Thoracic aorta endothelial cell (primary cell): ENCODE results near the gene THAP10.

- CAGE, long polyA plus RNA: no peak
Observed at GRCh38 chr15:69557220-69557916, 104.8 kb downstream of the RPLP1 start.

DNA sequence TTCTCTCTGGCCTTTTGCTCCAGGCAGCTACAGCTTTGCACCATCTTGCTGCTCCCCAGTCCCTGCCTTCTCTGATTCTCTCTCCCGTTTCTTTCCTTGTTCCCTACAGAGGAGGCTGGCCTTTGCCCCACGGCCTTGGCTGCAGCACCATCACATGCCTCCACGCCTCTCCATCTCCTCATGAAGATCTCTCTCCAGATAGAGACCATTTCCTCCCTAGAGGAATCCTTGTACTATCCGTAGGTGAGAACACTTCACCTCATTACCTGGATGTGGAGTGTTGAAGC lies 176.0 kb downstream of the RPLP1 start:
- CAGE, long polyA plus RNA: no peak

GRCh38 chr15:69818553-69818928 lies 279.2 kb downstream of the TLE3 start:
- CAGE, long polyA plus RNA: no peak

GRCh38 chr15:70063908-70064569 lies 33.7 kb downstream of the TLE3 start:
- CAGE, long polyA plus RNA: no peak

GRCh38 chr15:70067100-70068030 lies 30.4 kb downstream of the TLE3 start:
- CAGE, long polyA plus RNA: no peak

DNA sequence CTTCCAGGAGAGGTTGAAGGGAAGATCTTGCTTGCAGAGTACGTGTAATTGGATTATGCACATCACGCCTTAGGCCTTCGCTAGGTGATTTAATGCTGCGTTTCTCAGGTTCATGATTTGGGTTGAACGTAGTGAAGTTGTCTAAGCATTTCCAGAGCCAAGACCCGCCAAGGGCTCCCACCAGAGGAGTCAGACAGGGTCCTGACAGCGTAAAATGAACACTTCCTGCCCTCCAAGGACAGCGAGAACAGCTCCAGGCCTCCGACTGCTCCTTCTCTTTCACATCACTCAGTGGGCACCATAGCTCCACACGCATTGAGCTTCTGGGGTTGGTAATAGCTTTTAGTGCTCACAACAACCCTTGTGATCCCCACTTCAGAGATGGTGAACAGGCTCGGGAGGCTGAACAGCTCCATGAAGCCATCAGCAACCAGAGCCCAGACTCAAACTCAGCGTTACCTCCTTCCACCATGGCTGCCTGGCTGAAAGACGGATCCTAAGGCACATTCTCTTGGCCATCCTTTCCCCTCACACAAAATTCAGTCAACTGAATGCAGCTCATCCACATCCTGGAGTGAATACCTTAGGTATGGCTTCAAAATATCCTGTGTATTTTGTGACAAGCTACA lies 27.3 kb downstream of the TLE3 start:
- CAGE, long polyA plus RNA: no peak

DNA sequence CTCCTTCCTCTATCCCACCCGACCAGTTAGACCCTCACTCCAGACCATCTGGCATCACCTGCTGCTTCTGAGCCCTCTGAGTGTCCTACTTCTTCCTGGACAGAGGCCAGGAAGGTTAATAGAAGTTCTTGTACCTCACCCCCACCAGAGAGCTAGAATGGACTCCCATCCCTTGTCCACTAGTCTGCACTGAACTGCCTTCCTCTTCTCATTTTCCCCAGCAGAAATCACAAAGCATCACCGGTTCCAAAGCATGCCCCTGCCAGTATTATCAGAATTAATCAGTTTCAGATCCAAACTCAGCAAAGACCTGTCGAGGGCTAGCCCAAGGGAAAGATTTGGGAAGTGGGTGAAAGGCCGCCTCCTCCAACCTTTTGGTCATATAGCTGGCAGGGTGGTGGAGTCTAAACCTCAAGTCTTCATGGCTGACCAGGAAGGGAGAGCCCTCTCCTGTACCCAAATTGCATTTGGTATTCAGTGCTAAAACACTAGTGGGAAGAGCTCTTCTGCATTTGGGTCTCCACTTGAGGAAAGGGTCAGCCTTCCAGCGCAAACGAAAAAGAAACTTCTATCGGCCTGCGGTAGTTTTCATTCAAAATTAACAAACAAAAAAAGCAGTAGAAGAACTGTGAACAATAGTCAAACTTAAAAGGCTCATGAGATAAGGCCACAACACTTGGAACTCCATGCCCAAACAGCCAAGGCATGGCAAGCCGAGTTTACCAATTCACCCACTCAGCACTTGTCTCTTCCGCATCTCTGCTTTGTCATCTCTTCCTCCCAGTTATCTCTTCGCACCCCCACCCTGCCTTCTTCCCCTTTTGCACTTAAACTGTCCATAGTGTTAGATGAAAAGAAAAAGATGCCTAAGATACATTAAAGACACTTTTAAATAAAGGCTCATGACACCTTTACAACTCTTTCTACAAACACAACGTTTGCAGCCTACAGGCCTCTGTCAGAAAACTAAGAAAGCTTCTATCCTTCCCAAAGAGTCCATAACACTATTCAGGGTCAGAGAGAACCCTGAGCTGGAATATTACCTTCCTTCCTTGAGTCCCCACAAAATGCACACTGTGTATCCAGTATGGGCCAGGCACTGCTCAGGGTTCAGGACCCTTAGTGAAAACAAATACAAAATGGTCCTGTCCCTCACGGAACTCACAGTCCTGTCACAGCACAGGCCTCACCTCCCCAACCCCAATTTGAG lies 11.2 kb downstream of the TLE3 start:
- CAGE, long polyA plus RNA: no peak

DNA sequence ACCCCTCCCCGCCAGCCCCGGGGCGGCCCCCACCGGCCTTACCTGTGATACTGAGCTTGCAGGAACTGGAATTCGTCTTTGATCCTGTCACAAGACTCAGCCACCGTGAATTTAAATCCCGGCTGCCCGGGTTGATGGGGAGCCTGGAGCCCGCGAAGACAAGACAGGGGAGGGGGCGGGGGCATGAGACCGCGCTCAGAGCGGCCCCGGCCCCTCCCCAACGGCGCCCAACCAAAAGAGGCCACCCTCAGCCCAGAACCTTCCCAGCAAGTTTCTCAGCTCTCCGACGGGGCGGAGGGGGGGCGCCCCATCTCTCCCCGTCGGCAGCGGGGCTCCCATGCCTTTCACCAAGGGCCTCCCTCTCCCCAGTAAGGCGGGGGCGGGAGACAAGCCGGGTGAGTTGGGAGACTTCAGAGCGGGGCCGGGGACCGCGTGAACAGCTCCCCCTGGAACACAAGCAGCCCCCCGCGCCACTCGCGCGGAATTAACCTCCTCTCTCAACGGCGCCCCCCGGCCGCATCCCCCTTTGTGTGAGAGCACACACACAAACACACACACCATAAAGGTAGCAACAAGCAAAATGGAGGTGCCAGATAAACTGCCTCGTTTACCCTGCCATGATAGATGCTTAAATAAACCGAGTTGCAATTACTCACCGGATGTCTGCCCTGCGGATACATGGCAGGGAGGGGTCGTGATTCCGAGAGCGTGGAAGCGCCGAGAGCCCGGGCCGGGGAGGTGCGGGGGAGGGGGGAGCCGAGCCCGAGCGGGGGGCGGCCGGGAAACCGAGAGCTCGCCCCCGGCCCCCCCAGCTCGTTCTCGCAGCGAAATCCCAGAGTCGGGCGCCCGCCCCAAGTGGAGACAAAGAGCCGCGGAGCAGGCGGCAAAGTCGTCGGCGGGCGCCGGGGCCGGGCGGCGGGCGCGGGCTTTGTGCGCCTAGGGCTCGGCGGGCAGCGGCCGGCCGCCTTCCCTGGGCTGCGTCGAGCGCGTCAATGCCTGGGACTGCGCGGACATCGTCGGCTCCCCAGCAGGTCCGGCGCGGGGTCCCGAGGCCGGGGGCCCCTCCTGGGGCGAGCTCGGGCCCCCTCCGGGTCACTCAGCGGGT lies 1.2 kb downstream of the TLE3 start:
- CAGE, long polyA plus RNA: no peak

GRCh38 chr15:70421029-70421533 lies 323.4 kb upstream of the TLE3 start:
- CAGE, long polyA plus RNA: no peak

DNA sequence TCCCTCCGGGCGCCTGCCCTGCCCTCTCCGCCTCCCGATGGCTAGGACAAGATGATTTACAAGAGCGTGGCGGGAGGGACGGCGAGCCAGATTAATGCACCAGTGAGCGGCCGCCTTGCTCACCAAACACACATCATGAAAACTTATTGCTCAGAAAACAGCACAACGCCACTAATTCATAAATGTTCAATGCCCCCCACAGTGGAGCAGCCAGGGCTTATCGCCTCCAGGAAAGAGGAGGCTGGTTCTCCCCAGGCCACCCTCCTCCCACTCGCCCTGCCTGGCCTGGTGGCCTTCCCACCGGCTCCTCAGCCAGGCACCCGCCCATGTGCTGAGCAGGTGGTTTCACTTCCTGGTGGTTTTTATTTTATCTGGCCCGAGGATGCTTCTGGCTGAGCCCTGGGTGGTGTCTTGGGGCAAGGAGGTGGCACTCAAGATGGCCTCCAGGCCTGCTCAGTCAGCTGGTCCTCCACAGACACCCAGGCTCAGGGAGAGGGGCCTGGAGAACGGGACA lies 285.0 kb downstream of the UACA start:
- CAGE, long polyA plus RNA: no peak

GRCh38 chr15:70526341-70527300 lies 236.7 kb downstream of the UACA start:
- CAGE, long polyA plus RNA: no peak

- CAGE, long polyA plus RNA: no peak
Observed at GRCh38 chr15:70586519-70586815, 176.9 kb downstream of the UACA start.

DNA sequence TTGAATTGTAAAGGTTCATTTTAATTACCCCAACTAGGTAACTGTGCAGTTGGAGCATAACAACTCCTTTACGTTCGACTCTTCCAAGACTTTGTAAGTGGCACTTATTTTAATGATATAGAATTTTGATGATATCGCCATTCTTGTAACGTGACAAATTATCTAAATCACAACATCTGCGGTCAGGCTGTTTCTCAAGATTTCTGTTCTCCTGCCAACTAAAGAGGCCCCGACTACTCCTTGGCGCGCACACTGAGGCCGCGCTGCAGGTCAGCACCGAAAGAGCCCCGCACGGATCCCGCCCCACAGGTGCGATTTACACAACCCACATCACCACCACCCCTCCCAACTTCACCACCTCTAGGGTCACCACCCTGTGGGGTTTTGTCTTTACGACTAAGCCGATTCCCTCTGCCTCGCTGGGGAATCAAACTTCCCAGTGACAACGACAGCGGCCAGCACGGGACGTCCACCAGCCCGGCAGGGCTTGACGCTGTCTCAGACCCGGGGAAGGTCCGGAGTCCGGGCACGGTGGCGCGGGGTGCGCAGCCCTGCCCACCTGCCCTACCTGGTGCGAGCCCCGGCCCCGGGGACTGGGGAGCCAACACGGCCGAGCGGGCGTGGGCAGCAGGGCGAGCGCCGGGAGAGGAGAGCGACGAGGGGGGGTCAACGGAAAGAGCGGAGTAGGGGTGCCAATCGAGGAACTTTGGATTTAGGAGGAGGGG lies 866 bp downstream of the UACA start:
- CAGE, long polyA plus RNA: no peak

- CAGE, long polyA plus RNA: no peak
Observed at GRCh38 chr15:70891899-70892962, at the start of gene THAP10. TSS of gene THAP10 (minus strand) at chr15:70892433.

DNA sequence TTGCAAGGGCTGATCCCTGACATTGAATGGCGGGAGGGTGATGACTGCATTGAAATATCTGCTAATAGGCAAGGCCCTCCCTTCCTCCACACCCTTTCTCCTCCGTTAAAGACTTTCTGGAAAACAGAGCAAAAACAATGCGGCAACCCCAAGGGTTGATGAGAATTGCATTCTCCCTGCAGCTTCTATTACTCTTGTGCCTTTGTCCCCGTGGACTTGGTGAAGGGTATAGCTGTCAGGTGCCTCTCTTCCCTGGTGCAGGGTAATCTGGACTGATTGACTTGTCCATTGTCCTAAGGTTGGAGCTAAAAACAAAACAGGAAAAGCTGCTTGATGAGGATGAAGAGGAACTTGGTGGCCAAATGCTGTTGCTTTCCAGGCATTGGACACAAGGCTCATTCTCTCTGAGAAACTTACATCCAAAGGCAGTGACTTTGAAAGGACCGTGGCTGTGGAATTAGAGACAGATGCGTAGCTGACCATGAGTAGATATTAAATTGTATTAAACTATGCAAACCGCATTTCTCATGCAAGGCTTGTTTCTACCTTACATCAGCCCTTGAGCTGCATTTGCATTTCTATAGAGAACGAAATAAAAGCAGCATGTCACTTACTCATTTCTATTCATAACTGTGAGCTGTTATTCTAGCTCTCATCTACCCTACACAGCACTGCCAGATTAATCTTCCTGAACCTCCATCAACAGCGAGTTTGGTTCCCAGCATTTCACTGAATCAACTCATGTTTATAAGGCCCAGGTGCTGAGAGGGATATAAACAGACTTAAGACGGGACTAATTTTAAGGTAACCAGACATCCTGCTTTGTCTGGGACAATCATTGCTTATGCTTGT lies 72.1 kb downstream of the THSD4 start:
- CAGE, long polyA plus RNA: no peak

GRCh38 chr15:71279198-71280467 lies 164.4 kb downstream of the THSD4 start:
- CAGE, long polyA plus RNA: no peak

DNA sequence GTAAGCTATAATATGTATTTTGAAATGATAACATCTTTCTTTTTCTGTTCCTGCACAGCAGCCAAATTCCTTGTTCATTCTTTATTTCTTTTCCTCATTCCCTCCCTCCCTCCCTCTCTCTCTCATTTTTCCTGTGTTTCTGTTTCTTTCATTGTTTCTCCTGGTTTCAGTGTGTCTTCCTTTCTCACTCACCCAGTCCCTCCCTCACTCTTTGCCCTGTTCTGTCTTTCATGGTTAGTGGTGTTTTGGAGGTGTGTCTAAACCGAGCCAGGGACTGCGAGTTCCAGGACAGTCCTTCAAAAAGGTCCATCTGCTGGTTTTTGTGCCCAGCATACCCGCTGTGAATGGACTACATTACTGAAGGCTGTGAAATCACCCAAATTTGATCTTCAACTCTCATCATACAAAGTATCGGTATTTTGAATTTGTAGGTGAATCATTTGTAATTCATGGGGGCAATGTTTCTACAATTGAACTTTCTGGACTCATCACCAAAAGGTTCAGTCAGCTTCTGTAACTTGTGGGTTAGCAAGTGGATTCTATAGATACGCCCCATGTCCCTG lies 165.3 kb downstream of the THSD4 start:
- CAGE, long polyA plus RNA: no peak

DNA sequence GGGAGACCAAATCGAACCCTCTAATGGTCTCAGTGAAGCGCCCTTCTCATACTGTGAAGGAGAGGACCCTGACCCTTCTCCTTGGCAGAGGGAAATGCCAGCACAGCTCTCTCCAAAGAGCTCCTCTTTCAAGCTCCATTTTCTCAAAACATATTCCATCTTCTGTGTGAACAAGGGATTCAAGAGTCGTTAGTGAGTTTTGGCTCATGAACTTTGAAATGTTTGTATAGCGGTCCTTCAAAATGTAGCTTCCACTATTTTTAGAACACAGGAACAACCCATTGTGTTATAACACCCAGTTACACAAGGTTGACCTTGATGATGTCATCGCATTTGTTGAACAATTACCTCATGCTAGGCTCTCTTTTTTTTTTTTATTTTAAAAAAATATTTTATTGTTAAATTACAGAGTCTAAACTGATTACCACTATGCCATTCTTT lies 251.6 kb downstream of the THSD4 start:
- CAGE, long polyA plus RNA: no peak

DNA sequence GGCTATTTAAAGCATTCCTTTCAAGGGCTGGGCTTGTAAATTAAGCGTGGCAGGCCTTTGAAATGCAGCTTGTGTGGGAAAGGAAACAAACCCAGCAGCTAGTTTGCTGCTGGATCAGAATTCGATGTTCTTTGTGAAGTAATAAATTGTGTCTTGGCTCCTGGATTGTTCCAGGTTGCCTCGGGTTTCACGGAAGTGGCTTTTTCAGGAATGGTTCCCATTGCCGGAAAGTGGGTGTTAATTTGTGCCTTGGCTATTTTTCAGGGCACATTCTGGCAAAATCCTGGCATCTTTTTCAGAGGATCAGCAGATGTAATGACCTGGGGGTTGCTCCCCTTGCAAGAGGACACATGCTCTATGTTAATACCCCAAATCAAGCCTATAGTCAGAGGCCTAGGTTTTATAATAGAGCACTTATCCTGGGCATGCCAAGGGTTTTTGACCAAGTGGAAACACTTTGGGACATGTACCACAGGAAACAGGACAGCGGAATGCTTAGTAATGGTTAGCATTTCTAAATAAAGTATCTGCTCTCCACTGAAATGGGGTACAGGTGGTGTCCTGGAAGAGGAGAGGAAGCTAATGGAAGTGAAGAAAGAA lies 294.7 kb upstream of the NR2E3 start:
- CAGE, long polyA plus RNA: no peak

DNA sequence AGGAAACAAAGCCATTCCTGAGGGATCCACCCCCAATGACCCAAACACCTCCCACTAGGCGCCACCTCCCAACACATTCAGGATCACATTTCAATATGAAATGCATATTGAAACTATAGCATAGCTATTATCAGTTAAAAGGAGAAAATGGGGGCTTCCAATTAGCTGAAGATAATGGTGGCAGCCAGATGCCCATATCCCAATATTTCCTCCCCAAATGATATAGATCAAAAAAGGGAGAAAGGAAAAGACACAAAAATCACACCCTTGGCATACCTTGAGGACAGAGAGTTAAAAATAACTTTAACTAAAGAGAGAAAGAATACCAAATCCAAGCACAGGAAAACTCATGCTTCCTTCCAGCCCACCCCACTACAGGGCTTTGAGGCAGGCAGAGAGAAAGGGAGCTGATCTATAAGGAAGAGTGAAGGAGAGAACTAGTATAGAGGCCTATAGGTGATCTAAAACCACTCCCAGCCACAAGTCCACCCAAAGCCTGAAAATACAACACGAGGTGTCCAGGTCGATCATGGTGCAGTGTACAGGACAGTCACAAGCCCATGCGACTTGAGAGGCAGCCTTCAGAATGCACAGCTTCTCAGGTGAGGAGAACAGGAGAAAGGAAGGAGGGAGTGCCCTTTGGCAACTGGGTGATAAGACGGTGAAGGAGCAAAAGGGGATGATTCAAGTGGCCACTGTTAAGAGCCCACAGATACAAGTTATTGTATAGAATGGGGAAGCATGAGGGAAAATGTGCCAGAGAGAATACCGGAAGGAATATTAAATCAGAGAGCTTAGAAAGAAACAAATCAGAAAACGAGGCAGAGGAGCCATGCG lies 113.7 kb upstream of the NR2E3 start:
- CAGE, long polyA plus RNA: no peak